HepG2 (cell line): ENCODE measurements around a stretch of chr11.

DNA sequence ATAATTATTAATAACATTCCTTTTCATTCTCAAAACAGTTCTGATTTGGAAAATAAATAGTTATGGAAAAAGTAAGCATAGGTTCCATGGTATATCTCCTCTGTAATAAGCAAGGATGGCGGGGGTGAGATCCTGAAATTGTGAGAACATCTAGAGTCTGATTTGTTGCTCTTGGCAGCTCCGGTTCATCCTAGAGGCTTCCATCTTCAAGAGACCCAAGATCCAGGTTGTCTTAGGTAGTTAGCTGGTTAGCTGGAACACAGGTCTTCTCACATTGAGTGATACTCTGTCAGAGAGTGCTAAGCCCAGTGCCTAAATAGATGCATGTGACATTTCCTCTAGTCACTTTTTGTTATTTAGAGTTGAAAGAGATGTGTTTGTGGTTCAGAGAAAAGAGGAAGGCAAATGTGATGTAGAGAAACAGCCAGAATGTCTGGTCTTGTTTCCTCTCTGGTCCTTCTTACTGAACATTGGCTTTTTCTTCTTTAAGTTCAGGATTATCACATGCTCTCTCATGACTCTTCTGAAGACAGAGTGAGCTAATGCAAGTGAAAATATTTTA, 75.2 kb downstream of the SWAP70 start:
- RRBS, 2 experiments = no CpG with 5 or more reads among the region's 2 CpGs
CAGE:
- cytosol, long polyA minus RNA = no peak
- cytosol, long polyA plus RNA = no peak
- long polyA plus RNA = no peak
- nucleus, long polyA minus RNA = no peak
- nucleus, long polyA plus RNA = no peak

GRCh38 chr11:9755285-9756108, 91.6 kb downstream of the SWAP70 start:
- RRBS, 2 experiments = no CpG with 5 or more reads among the region's 10 CpGs
CAGE:
- cytosol, long polyA minus RNA = no peak
- cytosol, long polyA plus RNA = no peak
- long polyA plus RNA = no peak
- nucleus, long polyA minus RNA = no peak
- nucleus, long polyA plus RNA = no peak

DNA sequence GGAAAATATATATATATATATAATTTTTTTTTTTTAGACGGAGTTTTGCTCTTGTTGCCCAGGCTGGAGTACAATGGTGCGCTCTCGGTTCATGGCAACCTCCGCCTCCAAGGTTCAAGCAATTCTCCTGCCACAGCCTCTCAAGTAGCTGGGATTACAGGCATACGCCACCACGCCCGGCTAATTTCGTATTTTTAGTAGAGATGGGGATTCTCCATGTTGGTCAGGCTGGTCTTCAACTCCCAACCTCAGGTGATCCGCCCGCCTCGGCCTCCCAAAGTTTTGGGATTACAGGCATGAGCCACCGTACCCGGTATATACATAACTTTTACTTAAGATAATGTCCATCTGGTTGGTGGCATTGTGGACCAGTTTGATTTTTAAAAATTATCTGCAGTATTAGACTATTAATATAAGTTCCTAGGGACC, 228.7 kb downstream of the SWAP70 start:
- RRBS, 2 experiments = no CpG with 5 or more reads among the region's 13 CpGs
CAGE:
- cytosol, long polyA minus RNA = no peak
- cytosol, long polyA plus RNA = no peak
- long polyA plus RNA = no peak
- nucleus, long polyA minus RNA = no peak
- nucleus, long polyA plus RNA = no peak

- RRBS, 2 experiments = no CpG with 5 or more reads among the region's 1 CpG
CAGE:
- cytosol, long polyA minus RNA = no peak
- cytosol, long polyA plus RNA = no peak
- long polyA plus RNA = no peak
- nucleus, long polyA minus RNA = no peak
- nucleus, long polyA plus RNA = no peak
These were observed 305.6 kb downstream of the SWAP70 start for GRCh38 chr11:9969406-9969993.

DNA sequence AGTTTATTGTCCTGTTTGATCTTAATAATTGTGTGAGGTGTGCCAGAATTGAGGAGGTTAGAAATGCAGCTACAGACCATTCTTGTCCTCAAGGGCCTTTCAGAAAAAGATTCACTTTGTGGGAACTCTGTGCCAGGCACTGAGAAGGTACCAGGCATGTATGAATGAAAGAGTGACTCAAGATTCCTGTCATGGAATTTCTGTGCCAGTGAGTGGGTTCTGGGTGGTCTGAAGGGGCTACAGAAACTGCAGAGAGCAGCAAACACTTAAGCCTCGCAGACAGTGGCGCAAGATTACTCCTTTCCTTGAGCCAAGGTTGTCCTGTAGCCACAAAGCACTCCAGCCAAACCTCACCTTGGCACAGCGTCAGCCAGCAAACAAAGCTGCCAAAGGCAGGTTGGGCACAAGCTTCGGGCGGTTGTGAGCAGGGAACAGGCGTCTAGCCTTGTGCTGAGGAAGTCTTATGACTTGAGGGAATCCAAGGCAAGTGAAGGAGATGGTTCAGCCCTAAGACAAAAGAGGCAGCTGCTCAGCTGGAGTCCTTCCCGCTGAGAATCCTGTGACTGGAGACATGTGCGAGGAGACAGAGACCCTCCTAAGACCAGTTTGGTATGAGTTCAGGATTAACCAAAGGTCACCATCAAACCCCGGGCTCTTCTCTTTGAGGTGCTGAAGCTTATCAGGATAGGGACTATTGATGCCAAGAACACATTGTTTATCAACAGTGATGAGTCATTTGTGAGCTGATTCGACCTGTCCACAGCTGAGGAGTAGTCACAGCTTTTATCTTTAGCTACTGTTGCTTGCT, 4.3 kb downstream of the ADM start:
- RRBS, 2 experiments = no CpG with 5 or more reads among the region's 10 CpGs
CAGE:
- cytosol, long polyA minus RNA = no peak
- cytosol, long polyA plus RNA = no peak
- long polyA plus RNA = no peak
- nucleus, long polyA minus RNA = no peak
- nucleus, long polyA plus RNA = no peak

- RRBS, 2 experiments = no CpG with 5 or more reads among the region's 2 CpGs
CAGE:
- cytosol, long polyA minus RNA = no peak
- cytosol, long polyA plus RNA = no peak
- long polyA plus RNA = no peak
- nucleus, long polyA minus RNA = no peak
- nucleus, long polyA plus RNA = no peak
These were observed 21.5 kb downstream of the ADM start for GRCh38 chr11:10326274-10326805.

- RRBS, 2 experiments = no CpG with 5 or more reads among the region's 1 CpG
CAGE:
- cytosol, long polyA minus RNA = no peak
- cytosol, long polyA plus RNA = no peak
- long polyA plus RNA = no peak
- nucleus, long polyA minus RNA = no peak
- nucleus, long polyA plus RNA = no peak
These were observed 21.9 kb downstream of the ADM start for GRCh38 chr11:10326806-10327124.

DNA sequence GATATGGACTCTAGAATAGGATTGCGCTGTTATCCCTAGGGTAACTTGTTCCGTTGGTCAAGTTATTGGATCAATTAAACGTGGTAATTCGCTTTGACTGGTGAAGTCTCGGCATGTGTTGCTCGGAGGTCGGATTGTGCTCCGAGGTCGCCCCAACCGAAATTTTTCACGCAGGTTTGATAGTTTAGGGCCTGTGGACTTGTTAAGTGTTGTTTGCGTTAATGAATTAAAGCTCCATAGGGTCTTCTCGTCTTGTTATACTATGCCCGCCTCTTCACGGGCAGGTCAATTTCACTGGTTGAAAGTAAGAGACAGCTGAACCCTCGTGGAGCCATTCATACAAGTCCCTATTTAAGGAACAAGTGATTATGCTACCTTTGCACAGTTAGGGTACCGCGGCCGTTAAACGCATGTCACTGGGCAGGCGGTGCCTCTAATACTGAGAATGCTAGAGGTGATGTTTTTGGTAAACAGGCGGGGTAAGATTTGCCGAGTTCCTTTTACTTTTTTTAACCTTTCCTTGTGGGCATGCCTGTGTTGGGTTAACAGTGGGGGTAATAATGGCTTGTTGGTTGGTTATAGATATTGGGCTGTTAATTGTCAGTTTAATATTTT, 33.0 kb downstream of the RNF141 start:
- RRBS, 2 experiments = no CpG with 5 or more reads among the region's 23 CpGs
CAGE:
- cytosol, long polyA minus RNA = no peak
- cytosol, long polyA plus RNA = no peak
- long polyA plus RNA = no peak
- nucleus, long polyA minus RNA = no peak
- nucleus, long polyA plus RNA = no peak

GRCh38 chr11:10558203-10558594, 10.3 kb downstream of the LYVE1 start:
- RRBS, 2 experiments = no CpG with 5 or more reads among the region's 1 CpG
CAGE:
- cytosol, long polyA minus RNA = no peak
- cytosol, long polyA plus RNA = no peak
- long polyA plus RNA = no peak
- nucleus, long polyA minus RNA = no peak
- nucleus, long polyA plus RNA = no peak

GRCh38 chr11:10573462-10574235, 5.2 kb upstream of the LYVE1 start:
- RRBS, 2 experiments = no CpG with 5 or more reads among the region's 4 CpGs
CAGE:
- cytosol, long polyA minus RNA = no peak
- cytosol, long polyA plus RNA = no peak
- long polyA plus RNA = no peak
- nucleus, long polyA minus RNA = no peak
- nucleus, long polyA plus RNA = no peak

- RRBS, 2 experiments = no CpG with 5 or more reads among the region's 10 CpGs
CAGE:
- cytosol, long polyA minus RNA = no peak
- cytosol, long polyA plus RNA = no peak
- long polyA plus RNA = no peak
- nucleus, long polyA minus RNA = no peak
- nucleus, long polyA plus RNA = no peak
These were observed 33.5 kb upstream of the LYVE1 start for GRCh38 chr11:10601823-10602507.

DNA sequence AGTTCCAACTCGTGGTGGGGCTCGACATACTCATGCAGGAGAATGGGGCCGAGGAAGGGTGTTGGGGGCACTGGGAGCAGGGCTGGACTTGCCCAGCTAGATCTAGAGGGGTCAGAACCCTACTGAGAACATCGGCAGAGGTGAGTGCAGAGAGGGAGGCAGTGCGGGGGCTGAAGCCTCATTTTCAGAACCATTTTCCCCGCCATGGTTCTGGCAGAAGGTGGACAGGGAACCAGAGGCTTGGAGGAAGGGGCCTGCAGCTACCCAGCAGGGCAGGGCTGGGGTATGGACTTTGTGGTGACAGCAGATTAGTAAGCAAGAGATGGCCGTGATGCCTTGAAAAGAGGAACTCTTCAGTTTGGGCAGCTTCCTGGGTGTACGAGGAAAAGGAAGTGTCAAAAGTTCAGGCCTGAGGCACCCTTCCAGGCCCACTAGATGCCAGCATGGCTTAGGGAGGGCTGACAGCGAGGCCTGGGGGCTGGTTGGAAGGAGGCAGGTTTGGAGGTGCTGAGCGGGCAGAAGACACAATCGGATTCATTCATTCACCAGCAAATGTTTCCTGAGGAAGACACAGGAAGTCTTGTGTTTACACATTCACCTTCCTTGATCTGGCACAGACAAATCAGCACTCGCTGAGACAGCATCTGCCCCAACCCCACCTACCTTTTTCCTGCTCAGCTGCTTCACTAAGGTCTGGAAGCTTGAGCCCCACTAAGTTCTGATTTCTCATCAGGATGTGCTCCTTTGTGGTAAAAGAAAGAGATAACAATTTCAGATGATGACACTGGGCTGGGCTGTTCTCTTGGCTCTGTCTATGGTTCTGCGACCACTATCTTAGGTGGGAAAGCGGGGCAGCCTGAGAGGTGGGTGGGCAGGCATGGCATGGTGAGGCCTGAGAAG, 54.9 kb upstream of the LYVE1 start:
- RRBS, 2 experiments = no CpG with 5 or more reads among the region's 14 CpGs
CAGE:
- cytosol, long polyA minus RNA = no peak
- cytosol, long polyA plus RNA = no peak
- long polyA plus RNA = no peak
- nucleus, long polyA minus RNA = no peak
- nucleus, long polyA plus RNA = no peak

DNA sequence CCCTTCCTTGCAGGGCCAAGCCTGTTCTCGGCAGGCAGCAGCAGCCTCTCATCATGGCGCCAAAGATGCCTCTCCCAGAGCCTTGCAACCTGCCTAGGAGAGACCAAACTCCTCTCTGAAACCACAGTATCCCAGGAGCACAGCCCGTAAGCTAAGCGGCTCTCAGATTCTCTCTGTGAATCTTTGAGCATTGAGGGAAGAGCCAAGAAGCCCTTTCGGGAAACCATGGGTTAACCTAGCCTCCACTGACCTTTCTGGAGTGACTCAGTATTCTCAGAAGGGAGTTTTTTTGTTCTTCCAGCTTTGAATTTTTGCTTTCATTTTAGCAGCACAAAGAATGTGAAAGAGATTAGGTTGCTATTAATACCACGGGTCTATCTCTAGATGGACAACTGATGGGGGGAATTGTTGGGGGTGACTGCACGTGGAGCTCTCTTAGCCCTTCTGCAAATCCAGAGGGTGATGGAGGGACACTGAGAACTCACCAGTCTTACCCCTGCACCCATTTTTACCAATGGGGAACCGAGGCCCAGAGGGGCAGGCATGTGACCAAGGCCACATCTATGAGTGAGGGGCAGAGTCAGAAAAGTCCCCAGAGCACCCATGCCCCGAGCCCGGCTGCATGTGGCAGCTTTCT, 36.1 kb downstream of the IRAG1 start:
- RRBS, 2 experiments = no CpG with 5 or more reads among the region's 10 CpGs
CAGE:
- cytosol, long polyA minus RNA = no peak
- cytosol, long polyA plus RNA = no peak
- long polyA plus RNA = no peak
- nucleus, long polyA minus RNA = no peak
- nucleus, long polyA plus RNA = no peak

GRCh38 chr11:10682296-10682654, 11.3 kb downstream of the IRAG1 start:
- RRBS, 2 experiments = no CpG with 5 or more reads among the region's 2 CpGs
CAGE:
- cytosol, long polyA minus RNA = no peak
- cytosol, long polyA plus RNA = no peak
- long polyA plus RNA = no peak
- nucleus, long polyA minus RNA = no peak
- nucleus, long polyA plus RNA = no peak

DNA sequence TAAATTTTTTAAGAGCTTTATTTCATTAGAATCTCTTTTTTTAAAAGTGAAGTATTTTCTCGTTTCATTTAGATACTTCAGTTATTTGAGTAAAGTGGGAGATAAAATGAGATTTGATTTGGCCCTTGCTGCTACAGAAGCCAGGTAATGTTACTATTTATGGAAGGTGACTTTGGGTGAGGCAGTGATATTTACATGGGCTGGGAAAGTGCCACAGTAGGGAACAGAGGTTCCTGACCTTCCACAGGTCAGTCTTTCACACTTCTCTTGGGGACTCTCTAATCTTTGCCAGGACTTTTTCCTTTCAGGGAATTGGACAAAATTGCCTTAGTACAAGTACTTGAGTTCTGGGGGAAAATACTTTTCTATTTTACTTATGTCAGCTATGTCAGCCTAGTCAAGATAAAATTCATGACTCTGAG, 20.4 kb downstream of the CTR9 start:
- RRBS, 2 experiments = no CpG with 5 or more reads among the region's 1 CpG
CAGE:
- cytosol, long polyA minus RNA = no peak
- cytosol, long polyA plus RNA = no peak
- long polyA plus RNA = no peak
- nucleus, long polyA minus RNA = no peak
- nucleus, long polyA plus RNA = no peak

GRCh38 chr11:10798852-10799873, 9.6 kb downstream of the EIF4G2 start:
- RRBS, 2 experiments = no CpG with 5 or more reads among the region's 9 CpGs
CAGE:
- cytosol, long polyA minus RNA = start-site peak on the minus strand at chr11:10799274-10799418, 188 reads; start-site peak on the minus strand at chr11:10799557-10799748, 442 reads
- cytosol, long polyA plus RNA = no peak
- long polyA plus RNA = no peak
- nucleus, long polyA minus RNA = no peak
- nucleus, long polyA plus RNA = start-site peak on the minus strand at chr11:10799150-10799155, 960 and 774 reads in 2 replicates

DNA sequence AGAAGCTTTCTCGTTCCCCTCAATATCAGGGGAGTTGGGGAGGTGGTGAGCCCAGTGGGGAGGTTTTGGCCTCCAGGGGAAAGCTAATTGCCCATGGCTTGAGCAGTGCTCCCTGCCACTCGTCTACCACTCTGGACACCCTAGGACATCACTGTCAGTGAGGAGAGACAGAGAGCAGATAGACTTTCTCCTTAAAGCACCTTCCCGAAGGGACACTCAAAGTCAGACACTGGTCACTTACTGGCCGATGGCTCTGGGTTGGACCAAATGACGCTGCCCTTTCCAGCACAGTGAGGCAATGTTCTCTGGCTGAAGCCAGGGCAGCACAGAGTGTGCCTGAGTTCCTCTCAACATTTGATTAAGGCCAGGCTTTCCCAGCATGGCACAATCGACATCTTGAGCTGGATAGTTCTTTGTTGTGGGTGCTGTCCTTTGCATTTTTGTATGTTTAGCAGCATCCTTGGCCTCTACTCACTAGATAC, 206.3 kb downstream of the CSNK2A3 start:
- RRBS, 2 experiments = no CpG with 5 or more reads among the region's 6 CpGs
CAGE:
- cytosol, long polyA minus RNA = no peak
- cytosol, long polyA plus RNA = no peak
- long polyA plus RNA = no peak
- nucleus, long polyA minus RNA = no peak
- nucleus, long polyA plus RNA = no peak

DNA sequence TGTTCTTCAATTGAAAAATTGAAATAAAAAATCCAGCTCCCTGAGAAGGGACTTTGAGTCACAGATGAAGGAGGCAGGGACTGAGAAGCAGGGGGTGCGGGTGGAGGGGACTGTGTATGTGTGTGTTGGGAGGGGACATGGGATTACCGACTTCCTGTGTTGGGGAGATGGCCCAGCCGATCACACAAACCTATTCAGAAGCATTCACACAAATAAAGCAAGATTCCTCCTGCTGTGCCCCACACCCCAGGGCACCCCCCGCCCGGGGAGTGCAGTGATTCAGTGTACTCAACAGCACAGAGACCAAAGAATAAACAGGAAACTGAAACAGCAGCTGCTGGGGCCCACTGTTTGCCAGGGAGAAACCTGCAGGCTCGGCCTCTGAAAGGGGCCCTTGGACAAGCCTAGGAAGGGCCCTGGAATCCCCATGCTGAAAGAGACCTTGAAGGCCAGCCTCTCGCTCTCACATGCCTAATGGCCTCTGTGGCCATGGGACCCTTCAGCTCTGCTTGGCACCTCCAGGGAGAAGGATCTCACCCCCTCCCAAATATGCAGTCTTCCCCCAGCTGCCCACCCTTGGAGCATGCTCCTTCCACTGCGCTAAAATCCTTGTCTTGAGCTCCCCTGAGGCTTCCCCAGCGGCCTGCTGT, 73.0 kb downstream of the CSNK2A3 start:
- RRBS, 2 experiments = no CpG with 5 or more reads among the region's 9 CpGs
CAGE:
- cytosol, long polyA minus RNA = no peak
- cytosol, long polyA plus RNA = no peak
- long polyA plus RNA = no peak
- nucleus, long polyA minus RNA = no peak
- nucleus, long polyA plus RNA = no peak

DNA sequence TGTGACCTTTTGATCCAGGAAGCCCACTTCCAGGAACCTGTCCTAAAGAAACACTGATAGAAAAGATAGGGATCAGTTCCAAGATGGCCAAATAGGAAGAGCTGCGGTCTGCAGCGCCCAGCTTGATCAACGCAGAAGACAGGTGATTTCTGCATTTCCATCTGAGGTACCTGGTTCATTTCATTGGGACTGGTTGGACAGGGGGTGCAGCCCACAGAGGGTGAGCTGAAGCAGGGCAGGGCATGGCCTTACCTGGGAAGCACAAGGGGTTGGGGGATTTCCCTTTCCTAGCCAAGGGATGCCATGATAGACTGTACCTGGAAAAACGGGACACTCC, 69.6 kb upstream of the GALNT18 start:
- RRBS, 2 experiments = no CpG with 5 or more reads among the region's 4 CpGs
CAGE:
- cytosol, long polyA minus RNA = no peak
- cytosol, long polyA plus RNA = no peak
- long polyA plus RNA = no peak
- nucleus, long polyA minus RNA = no peak
- nucleus, long polyA plus RNA = no peak

DNA sequence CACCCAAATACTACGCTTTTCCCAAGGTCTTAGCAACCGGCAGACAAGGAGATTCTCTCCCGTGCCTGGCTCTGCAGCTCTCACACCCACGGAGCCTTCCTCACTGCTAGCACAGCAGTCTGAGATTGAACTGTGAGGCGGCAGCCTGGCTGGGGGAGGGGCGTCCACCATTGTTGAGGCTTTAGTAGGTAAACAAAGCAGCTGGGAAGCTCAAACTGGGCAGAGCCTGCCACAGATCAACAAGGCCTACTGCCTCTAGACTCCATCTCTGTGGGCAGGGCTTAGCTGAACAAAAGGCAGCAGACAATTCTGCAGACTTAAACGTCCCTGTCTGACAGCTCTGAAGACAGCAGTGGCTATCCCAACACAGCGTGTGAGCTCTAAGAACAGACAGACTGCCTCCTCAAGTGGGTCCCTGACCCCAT, 70.0 kb upstream of the GALNT18 start:
- RRBS, 2 experiments = no CpG with 5 or more reads among the region's 8 CpGs
CAGE:
- cytosol, long polyA minus RNA = no peak
- cytosol, long polyA plus RNA = no peak
- long polyA plus RNA = no peak
- nucleus, long polyA minus RNA = no peak
- nucleus, long polyA plus RNA = no peak